ENCODE measurements around a stretch of chr15.

DNA sequence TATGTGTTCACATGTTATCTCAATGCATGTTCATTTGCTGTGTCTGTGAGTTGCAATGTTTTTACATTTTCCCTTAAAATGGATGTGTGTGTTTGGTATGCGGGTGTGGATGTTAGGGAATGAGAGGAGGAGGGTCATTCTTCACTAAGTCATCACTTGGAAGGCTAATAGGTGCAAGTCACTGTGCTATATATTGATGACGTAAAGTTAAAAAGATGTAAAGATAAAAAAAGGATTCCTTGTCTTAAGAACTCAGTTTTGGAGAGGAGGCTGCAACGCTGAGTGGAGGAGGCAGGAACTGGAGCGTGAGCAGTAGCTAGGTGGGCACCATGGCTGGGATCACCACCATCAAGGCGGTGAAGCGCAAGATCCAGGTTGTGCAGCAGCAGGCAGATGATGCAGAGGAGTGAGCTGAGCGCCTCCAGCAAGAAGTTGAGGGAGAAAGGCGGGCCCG is 33.7 kb downstream of the CDIN1 start:
- PRO-cap, result no peak

- PRO-cap, result no peak
Observed at GRCh38 chr15:36818380-36818826, 239.0 kb downstream of the CDIN1 start.

GRCh38 chr15:36985031-36986038 is 115.0 kb downstream of the MEIS2 start:
- PRO-cap, result no peak

DNA sequence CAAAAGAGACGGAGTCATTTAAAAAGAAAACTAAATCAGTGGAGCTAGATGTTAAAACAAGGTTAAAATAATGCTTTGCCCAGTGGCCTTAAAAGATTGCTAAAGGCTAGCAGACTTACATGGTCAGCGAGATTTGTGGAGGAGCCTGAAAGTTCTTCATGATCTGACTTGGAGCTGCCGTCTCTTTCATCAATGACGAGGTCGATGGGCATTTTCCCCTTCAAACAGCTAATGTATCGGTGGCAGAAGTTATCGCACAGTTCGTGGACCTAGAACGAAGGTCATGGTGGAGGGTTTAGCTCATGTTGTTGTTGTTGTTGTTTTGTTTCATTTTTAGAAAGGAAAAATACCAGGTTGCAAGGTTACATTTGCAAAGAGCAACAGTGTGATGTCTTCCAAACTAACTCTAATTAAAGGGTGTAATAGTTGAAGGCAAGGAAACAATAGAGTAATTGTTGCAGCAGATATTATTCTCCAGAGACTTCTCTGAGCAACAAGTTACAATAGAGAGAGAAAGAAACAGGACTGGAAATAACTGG is 6.8 kb downstream of the MEIS2 start:
- PRO-cap, result no peak

- PRO-cap, result unidirectional peak, plus-strand start at chr15:37095907; unidirectional peak, plus-strand start at chr15:37096307; unidirectional peak, plus-strand start at chr15:37096458
Observed at GRCh38 chr15:37095739-37096836, 4.3 kb downstream of the MEIS2 start.

DNA sequence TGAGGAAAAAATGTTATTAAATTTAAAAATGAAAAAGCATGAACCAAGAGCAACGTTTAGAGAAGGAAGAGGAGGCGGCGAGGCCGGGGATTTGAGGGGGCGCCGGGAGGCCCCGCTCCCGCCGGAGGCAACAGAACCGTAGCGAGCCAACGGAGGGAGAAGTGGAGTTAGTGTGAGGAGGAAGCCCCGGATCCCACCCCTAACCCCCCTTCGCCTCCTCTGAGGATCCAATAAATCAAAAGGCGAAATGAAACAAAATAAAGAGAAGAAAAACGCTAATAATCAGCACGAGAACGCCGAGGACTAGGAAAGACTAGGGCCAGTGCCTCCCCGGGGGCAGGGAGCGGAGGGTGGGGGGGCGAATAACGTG is 1.8 kb downstream of the MEIS2 start:
- PRO-cap, result unidirectional peak, plus-strand start at position 52 of the sequence; unidirectional peak, plus-strand start at position 89 of the sequence; bidirectional peak, plus-strand start at position 288 of the sequence, minus-strand start at position 163 of the sequence

DNA sequence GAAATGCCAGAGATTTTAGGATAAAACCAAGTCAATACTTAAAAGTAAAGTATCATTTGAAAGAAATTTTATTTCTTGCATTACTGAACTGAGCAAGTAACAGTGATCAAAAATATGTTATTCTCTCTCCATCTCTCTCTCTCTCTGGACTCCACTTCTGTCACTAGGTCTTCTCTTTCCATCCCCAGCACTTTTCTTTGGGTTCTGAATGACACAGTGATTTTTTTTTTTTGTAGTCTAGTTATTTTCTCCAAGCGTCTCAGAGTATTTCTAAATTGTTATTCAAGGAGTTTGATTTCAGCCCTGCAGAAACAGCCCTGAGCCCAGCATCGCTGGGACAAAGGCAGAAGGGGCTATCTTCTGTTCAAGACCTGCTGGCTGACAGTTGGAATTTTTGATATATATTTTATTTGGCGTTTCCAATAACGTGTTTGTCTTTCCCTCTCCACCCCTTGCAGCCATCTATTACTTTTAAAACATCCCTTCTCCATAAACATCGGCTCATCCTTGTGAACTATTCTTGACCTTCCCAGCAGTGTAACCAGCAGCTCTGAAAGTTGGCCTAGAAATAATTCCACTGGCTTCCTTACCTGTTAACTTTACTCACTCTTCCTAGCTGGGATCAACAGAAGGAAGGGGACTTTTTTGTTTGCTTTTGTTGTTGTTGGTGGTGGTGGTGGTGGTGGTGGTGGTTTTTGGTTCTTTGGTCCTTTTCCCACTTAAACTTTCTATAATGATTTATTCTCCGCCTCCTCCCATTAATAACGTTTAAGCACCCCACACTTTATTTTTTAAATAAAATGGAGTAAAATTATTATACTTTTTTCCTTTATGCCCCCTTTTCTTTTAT is 5.5 kb upstream of the MEIS2 start:
- PRO-cap, result no peak

DNA sequence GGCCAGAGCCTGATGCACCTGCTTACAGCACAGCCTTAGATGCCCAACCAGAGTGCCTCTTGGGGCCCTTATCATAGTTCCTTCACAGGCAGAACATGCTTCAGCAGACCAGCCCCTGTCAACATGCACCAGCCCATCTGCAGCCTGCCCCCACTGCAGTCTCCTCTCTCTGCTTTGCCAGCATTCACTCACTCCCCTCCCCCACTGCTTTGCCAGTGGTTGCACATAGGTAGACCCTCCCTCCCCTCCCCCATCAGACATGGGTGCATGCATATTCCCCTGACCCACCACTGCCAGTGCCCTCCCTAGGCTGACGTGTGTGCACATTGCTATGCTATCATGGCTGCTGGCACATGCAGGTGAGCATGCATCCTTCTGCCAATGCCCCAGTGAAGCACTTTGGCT is 376.2 kb upstream of the TMCO5A start:
- PRO-cap, result no peak

GRCh38 chr15:37901962-37902452 is 32.4 kb upstream of the TMCO5A start:
- PRO-cap, result no peak

- PRO-cap, result no peak
Observed at GRCh38 chr15:38073477-38073959, 139.1 kb downstream of the TMCO5A start.

DNA sequence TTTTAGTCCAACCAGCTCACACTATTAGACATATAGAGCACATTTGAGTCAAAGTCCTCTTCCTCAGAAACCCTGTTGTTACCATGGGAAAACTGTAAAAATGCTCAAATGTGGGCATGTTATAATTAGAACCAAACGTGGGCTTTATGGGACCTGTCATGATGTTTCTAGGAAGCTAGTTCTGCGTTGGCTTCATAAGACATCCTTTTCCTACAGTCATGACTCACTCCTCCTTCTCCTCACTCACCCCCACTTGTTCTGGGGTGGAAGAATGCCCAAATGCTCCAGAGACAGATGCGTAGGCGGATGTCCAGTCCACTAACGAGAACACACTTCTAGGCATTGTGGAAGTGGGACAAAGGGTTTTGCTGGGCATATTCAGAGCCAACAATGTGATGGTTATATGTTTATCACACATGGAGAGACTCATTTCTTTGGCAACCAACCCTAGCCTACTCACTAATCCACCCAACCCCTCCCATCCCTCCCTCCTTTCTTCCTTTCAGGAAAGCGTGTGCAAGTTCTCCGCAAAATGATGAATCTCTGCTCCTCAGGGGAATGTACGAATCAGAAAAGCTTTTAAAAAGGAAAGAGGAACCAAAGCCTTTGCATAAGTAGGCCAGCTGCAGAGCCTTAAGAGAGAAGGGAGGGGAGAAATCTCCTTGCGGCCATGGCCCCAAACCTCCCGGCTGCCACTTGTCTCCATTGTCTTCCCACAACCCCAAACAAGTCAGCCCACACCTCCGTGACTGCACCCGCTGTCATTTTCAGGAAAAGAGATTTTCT is 123.0 kb upstream of the SPRED1 start:
- PRO-cap, result bidirectional peak, plus-strand start at position 287 of the sequence, minus-strand start at position 169 of the sequence; bidirectional peak, plus-strand start at position 609 of the sequence, minus-strand start at position 545 of the sequence

DNA sequence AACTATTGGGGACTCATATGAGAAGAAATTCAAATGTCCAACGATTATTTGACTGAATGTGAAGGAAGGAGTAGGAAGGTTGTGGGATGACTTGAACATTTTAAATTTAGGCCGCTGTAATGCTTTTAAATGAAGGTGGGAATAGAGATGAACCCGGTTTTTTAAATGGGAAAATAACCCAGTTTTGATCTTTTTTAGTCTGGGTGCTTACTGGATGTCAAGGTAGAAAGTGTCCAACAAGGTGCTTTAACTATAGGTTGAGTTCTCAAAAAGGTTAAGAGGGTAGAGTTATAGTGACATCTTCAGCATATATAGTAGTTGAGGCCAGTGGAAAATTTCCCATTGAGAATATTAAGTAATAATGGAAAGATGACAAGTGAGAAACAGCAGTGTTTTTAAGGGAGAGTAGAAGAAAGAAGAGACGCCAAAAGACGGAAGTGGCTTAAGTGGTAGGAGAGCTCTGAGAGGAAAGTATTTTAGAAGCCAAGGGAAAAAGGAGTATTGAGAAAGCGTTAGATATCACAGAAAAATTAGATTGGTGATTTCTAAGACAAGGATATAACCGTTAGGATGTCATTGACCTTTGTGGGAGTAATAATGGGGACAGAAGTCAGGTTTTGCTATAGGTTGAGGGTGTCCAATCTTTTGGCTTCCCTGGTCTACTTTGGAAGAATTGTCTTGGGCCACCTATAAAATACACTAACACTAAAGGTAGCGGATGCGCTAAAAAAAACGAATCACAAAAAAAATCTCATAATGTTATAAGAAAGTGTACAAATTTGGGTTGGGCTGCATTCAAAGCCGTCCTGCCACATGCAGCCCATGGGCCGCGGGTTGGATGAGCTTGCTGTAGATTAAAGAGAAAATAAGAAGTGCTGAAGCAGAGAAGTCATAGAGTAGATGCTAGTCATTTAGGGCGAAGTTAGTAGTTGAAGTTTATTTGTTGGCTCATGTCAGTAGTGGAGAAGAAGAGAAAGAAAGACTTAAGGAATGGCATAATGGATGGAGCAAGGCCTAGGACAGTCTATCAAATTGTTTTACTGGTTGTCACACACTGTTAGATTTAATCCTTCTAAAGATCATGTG is 10.8 kb downstream of the SPRED1 start:
- PRO-cap, result no peak

GRCh38 chr15:38576642-38577483 is 12.2 kb upstream of the RASGRP1 start:
- PRO-cap, result no peak

GRCh38 chr15:39128151-39128789 is 452.6 kb upstream of the THBS1 start:
- PRO-cap, result no peak

DNA sequence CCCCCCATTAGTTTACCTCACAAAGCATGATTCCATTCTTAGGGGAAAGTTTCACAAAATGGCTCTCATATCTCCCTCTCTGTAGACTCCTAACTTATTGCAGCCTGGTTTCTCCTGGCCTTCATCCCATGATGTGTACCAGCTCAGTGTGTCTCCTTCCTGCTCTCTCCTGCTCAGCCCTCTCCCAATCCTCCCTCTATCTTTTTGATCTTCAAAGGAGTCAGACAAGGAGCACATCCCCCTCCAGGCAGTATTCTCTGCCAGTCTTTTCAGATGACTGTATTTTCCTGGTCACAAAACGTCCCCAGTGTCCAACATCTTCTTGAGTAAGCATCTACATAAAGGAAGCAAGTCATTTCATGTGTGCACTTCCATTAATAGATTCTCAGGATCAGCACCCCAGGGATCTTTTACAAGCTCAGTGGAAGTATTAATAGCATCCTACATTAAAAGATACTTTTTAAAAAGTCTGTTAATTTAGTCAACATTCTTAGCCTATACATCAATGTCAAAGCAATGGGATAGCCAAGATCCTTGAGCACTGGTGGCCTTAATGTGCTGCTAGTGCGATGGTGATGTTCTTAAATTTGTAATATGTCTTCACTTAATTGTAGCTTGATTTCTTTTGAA is 148.8 kb upstream of the THBS1 start:
- PRO-cap, result no peak

DNA sequence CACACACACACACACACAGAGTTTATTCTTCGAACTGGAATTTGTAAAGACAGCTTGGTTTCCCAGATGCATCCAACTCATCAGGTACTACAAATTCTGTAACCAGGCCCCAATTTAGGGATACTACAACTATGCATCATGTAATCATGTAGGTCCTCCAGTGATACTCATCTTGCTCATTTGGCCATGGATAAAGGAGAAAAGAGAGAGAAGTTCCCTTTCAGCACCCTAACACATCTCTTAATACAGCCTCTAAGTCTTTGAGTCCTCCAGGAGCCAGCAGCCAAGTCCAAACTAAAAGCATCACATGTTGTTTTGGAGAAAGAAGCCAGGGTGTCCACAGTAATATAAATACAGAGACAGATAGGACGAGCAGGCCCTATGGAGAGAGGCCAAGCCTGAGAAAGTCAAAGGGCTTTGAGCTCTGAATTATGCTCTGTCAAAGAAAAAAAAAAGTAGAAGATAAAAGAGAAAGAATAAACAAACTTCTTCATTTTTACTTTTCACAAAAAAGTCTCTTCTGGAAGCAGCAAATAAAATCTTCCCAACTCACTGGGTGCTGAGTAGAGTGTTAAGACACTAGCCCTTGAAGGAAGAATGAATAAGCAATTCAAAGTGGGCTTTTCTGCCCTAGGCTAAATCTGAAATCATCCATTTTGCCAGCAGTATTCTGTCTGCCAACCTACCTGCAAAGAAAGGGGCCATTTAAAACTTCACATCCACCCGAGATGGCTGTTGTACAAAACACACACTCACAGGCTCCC is 92.4 kb upstream of the THBS1 start:
- PRO-cap, result unidirectional peak, minus-strand start at position 296 of the sequence

DNA sequence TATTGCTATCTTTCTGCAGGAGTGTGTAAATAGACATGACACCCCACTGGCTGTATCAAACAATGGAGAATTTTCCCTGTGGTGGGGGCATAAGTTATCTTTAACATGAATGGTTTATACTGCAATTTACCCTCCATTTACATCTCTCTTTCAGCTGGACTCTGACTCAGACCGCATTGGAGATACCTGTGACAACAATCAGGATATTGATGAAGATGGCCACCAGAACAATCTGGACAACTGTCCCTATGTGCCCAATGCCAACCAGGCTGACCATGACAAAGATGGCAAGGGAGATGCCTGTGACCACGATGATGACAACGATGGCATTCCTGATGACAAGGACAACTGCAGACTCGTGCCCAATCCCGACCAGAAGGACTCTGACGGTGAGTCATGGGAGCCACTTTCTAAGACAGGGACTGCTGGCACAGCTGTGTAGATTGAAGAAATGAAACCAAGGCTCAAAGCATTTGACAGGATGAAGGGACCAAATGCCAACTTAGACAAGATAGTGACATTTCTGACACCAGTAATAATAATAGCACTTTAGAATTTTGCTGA is 11.6 kb downstream of the THBS1 start:
- PRO-cap, result no peak

DNA sequence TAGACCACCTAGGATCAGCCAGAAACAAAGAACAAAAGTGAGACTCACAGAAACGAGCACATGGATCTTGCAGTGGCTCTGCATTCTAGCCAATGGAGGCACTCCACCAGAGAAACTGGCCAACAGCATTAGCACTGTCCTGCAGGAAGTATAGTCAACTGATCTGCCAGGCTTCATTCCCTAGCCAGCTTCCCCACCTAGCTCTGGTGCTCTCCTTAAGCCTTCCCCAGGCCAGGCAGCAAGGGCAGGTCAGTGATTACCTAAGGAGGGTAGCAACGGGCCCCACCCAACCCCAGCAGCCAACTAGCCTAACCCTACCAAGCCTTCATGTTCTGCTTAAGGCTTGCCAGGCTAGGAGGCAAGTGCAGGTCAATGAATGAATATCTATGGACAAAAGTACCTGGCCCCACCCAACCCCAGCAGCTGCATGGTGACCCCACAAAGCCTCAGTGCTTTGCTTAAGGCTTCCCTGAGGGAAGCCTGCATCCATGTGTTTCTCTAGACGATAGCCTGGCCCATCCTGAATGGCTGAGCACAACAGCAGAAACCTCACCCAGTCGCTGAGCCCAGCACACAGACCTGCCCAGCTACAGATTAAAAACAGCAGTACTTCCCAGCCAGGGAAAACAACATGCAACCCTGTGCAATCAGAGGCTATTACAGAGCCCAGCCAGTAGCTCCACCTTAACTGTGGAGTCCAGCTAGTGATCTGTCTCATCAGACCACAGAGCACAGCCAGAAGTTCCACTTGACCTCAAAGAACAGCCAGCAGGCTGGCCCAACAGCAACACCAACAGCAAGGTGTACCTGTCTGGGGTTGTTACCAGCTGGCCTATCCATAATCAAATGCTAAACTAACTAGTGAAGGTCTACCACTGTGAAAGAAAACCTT is 28.5 kb downstream of the THBS1 start:
- PRO-cap, result no peak

GRCh38 chr15:39629352-39629819 is 48.5 kb downstream of the THBS1 start:
- PRO-cap, result bidirectional peak, plus-strand start at chr15:39629658, minus-strand start at chr15:39629564

- PRO-cap, result no peak
Observed at GRCh38 chr15:40045569-40045903, 6.6 kb upstream of the SRP14 start.

Data from bile duct (tissue), 1 donor.